BJ (cell line): ENCODE data around the gene TMEM236.

- CAGE, long polyA plus RNA, result no peak
- RRBS, result no CpG with 5 or more reads among the region's 5 CpGs
These were observed 50.9 kb downstream of the MINDY3 start for GRCh38 chr10:15809396-15809726.

- CAGE, long polyA plus RNA, result no peak
- RRBS, result no CpG with 5 or more reads among the region's 2 CpGs
These were observed 69.8 kb downstream of the RSU1 start for GRCh38 chr10:16747387-16747932.

- CAGE, long polyA plus RNA, result no peak
- RRBS, result no CpG with 5 or more reads among the region's 13 CpGs
These were observed 11.5 kb upstream of the RSU1 start for GRCh38 chr10:16828536-16829389.

DNA sequence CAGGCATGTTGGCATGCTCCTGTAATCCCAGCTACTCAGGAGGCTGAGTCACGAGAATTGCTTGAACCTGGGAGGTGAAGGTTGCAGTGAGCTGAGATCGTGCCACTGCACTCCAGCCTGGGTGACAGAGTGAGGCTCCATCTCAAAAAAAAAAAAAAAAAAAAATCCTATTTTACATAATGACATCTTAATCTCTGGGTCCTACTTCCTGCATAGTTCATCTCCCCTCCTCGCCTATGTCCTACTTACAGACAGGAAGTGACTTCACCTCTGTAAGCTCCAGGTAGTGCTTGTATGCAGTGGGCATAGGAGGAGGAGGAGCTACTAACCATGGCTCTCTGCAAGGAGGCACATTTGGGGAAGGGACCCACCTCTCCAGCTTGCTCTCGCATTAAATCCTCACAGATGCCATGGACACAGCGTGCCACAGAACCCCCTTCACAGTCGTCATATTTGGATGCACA, 14.5 kb downstream of the CUBN start:
- CAGE, long polyA plus RNA, result no peak
- RRBS, result no CpG with 5 or more reads among the region's 6 CpGs

DNA sequence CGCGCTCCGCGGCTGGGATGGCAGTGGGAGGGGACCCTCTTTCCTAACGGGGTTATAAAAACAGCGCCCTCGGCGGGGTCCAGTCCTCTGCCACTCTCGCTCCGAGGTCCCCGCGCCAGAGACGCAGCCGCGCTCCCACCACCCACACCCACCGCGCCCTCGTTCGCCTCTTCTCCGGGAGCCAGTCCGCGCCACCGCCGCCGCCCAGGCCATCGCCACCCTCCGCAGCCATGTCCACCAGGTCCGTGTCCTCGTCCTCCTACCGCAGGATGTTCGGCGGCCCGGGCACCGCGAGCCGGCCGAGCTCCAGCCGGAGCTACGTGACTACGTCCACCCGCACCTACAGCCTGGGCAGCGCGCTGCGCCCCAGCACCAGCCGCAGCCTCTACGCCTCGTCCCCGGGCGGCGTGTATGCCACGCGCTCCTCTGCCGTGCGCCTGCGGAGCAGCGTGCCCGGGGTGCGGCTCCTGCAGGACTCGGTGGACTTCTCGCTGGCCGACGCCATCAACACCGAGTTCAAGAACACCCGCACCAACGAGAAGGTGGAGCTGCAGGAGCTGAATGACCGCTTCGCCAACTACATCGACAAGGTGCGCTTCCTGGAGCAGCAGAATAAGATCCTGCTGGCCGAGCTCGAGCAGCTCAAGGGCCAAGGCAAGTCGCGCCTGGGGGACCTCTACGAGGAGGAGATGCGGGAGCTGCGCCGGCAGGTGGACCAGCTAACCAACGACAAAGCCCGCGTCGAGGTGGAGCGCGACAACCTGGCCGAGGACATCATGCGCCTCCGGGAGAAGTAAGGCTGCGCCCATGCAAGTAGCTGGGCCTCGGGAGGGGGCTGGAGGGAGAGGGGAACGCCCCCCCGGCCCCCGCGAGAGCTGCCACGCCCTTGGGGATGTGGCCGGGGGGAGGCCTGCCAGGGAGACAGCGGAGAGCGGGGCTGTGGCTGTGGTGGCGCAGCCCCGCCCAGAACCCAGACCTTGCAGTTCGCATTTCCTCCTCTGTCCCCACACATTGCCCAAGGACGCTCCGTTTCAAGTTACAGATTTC, 1.5 kb downstream of the VIM start:
- CAGE, long polyA plus RNA, result start-site peak on the plus strand centred at position 91 of the sequence, 5 bp wide, 441 and 386 reads in 2 replicates
- RRBS, result 1% methylated on average over 43 of the region's 101 CpGs

- CAGE, long polyA plus RNA, result no peak
- RRBS, result no CpG with 5 or more reads among the region's 20 CpGs
These were observed 105.6 kb downstream of the ST8SIA6 start for GRCh38 chr10:17348592-17349303.

DNA sequence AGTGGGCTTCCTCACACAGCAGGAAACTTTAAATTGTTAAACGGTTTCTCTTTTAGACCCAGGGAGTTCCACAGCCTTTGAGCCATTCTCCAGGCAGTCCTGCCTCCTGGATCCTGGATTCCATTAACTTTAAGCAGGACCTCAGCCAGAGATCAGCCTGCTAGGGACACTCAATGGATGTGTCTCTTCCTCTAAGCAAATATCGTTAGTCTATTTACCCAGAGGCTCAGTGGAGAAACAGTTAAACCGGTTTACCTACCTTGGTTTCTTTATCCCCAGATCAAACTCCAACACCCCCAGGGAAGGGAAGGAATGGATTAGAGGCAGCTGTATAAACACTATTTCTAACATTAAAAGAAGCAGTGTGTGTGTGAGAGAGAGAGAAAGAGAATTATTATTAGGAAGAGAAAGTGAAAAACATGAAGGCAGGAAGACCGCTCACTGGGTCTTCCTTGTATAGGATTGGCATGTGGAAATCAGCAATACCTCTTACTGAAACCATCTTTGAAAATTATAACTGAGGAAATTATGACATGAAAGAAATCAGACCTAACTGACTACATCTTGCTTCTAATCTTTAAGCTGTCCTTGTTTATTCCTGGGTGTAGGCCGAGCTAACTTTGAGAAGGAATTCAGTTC, 66.1 kb downstream of the ST8SIA6 start:
- CAGE, long polyA plus RNA, result no peak
- RRBS, result no CpG with 5 or more reads among the region's 5 CpGs

DNA sequence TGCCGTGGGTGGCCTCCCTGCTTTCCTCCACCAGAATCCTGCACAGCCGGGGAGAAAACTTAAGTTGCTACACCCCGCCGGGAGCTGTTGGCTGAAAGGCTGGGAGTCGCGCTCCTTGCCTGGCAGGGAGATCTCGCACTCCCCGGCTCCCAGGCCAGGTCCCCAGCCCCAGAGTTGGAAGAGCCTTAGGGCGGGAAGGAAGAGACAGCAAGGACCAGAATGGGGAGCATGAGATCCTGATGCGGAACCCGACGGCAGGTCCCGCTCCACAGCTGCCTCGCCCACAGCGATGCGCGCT, 826 bp downstream of the ST8SIA6 start:
- CAGE, long polyA plus RNA, result no peak
- RRBS, result 3% methylated on average over 7 of the region's 17 CpGs

DNA sequence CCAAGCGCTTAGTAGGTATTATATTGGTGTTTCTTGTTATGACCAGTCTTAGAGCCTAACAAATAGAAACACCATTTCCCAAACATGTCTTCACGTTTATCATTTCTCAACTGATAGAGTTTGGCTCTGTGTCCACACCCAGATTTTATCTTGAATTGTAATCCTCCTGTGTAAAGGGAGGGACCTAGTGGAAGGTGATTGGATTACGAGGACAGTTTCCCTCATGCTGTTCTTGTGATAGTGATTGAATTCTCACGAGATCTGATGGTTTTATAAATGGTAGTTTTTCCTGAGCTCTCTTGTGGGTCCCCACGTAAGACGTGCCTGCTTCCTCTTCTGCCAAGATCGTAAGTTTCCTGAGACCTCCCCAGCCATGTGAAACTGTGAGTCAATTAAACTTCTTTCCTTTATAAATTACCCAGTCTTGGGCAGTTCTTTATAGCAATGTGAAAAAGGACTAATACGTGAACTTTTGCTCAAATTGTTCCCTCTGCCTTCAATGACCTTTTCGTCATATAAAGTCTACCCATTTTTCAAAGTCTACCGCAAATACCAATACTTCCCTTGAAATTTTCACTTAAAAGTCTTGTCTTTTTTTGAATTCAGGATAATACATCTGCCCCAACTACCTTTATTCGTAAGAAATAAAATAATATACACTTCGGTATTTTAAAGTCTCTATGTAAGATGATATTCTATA, 19.3 kb upstream of the ST8SIA6 start:
- CAGE, long polyA plus RNA, result no peak
- RRBS, result no CpG with 5 or more reads among the region's 12 CpGs

- CAGE, long polyA plus RNA, result no peak
- RRBS, result no CpG with 5 or more reads among the region's 7 CpGs
These were observed 23.7 kb downstream of the STAM start for GRCh38 chr10:17667476-17668181.

DNA sequence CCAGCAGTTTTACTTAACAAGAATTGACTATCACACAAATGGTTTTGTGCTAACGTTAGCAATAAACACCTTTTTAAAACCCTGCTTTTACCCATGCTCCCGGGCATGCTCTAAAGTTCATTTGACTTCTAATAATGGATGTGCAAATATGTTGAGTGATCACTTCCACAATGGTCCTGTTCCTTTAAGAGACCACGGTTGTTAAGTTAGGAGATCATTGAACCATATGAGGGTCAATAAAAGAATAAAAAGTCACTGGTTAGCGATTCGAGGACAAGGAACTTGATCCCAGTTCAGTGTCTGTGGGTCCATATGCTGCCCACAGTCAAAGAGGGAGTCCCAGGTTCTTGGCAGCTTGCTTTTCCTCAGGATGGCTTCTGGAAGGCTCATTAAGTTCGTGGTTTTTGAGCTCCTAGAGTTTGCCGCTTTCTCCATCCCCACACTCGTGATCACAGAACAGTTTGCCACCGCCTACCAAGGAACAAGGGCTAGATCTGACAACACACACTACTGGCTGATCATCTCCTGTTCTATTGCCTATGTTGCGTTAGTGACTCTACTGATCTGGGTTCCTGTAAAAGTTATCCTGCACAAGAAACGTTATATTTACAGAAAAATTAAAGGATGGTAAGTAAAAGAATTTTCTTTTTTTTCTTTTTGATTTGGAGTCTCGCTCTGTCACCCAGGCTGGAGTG, at the start of gene TMEM236:
Gene TMEM236 (plus strand): TSS at position 276 of the 695 bp plus-strand sequence.
- CAGE, long polyA plus RNA, result no peak
- RRBS, result no CpG with 5 or more reads among the region's 12 CpGs

DNA sequence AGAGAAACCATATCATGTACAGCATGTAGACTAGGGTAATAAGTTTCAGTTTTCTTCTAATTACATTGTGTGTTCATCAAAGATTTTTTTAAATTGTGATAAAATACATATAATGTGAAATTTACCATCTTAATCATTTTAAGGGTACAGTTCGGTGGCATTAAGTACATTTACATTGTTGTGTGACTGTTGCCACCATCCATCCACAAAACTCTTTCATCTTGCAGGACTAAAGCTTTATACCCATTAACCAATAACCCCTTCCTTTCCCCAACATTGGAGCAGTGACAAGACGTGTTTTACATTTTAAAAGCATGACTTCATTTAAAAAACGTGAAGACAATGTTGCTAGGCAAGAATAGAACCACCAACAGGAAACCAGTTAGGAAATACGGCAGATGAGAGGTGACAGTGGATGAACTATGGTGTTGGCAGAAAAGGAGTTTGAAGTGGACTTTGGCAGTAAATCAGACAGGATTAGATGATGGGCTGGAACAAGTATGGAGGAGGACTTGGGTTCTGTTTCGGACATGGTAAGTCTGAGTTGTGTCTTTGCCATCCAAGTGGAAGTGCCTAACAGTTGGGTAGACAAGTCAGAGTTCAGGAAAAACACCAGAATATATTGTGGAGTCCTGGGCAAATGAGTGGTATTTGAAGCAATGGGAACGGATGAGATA, 16.9 kb downstream of the TMEM236 start:
- CAGE, long polyA plus RNA, result no peak
- RRBS, result no CpG with 5 or more reads among the region's 6 CpGs

DNA sequence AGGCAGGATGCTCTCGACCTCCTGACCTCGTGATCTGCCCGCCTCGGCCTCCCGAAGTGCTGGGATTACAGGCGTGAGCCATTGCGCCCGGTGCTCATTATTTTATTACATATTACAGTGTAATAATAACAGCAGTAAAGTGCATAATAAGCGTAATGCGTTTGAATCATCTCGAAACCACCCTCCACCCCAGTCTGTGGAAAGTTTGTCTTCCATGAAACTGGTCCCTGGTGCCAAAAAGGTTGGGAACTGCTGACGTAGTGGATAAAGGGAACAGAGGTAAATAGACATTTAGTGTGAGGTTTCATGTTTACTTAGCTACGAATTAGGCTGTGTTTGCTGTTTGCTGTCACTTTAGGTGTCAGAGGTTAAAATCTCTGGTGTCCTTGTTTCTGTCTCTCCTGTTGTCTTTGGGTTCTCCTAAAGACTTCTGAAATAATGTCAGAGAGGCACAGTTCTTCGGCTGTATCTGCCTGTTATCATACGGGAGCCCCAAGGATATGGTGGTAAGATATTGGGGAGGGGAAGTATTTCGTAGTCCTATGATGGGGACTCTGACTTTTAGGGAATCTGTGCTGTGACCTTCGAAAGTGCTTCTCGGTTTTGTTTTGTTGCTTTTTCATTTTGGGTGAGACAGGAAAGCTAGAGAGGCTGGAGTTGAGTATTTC, 60.2 kb upstream of the SLC39A12 start:
- CAGE, long polyA plus RNA, result no peak
- RRBS, result no CpG with 5 or more reads among the region's 18 CpGs

GRCh38 chr10:18162658-18163025, 22.4 kb downstream of the CACNB2 start:
- CAGE, long polyA plus RNA, result no peak
- RRBS, result no CpG with 5 or more reads among the region's 5 CpGs

DNA sequence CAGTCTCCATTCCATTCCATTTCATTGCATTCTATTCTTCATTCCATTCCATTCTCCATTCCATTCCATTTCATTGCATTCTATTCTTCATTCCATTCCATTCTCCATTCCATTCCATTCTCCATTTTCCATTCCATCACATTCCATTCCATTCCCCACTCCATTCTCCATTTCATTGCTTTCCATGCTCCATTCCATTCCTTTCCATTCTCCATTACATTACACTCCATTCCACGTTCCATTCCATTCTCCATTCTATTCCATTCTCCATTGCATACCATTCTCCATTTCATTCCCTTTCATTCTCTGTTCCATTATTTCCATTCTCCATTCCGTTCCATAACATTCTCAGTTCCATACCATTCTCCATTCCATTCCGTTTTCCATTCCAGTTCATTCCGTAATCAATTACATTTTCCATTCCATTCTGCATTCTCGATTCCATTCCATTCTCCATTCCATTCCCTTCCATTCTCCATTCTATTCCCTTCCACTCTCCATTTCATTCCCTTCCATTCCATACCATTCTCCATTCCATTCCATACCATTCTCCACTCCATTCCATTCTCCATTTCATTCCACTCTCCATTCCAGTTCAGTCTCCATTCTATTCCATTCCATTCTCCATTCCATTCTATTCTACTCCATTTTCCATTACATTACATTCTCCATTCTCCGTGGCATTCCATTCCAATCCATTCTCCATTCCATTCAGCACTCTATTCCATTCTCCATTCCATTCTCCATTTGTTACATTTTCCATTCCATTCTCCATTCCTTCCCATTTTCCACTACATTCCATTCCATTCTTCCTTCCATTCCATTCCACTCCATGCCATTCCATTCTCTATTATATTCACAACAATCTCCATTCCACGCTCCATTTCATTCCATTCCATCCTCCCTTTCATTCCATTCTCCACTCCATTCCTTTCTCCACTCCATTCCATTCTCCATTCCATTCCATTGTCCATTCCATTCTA, 86.2 kb downstream of the NSUN6 start:
- CAGE, long polyA plus RNA, result no peak
- RRBS, result no CpG with 5 or more reads among the region's 7 CpGs

DNA sequence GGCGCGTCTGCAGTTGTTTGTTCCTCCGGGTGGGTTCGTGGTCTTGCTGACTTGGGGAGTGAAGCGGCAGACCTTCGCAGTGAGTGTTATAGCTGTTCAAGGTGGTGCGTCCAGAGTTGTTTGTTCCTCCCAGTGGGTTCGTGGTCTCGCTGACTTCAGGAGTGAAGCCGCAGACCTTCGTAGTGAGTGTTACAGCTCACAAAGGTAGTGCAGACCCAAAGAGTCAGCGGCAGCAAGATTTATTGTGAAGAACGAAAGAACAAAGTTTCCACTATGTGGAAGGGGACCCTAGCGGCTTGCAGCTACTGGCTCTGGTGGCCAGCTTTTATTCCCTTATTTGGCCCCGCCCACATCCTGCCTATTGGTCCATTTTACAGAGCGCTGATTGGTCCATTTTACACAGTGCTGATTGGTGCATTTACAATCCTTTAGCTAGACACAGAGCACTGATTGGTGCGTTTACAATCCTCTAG, 64.9 kb downstream of the NSUN6 start:
- CAGE, long polyA plus RNA, result no peak
- RRBS, result no CpG with 5 or more reads among the region's 17 CpGs

DNA sequence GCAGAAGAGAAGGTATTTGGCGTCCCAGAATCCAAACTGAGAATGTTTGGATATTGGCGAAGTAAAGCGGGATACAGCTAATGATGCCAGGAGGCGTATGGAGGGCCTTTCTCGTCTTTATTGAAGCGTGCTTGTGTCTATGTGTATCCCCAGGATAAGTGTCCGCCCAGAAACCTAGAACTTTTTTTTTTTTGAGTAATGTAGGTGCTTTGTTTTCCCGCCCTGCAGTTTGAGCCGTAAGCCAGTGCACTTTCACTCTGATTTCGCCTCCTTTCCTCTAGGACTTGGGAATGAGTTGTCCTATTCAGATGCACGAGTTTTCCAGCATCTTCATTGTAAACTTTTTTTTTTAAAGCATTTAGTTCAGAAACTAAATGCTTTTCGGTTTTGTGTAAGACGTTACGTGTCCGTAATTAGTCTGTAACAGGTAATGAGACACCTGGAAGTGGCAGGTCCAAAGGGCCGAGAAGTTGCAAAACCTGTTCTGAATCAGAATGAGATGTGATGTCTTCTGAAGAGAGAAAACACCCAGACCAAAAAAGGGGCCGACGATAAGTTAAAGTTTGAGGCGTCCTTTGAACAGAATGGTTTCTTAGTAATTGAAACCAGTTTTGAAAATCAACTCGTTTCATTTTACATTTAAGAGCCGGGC, 776 bp downstream of the ARL5B start:
- CAGE, long polyA plus RNA, result no peak
- RRBS, result no CpG with 5 or more reads among the region's 21 CpGs

GRCh38 chr10:19825608-19826058, 9.4 kb downstream of the PLXDC2 start:
- CAGE, long polyA plus RNA, result no peak
- RRBS, result no CpG with 5 or more reads among the region's 2 CpGs

DNA sequence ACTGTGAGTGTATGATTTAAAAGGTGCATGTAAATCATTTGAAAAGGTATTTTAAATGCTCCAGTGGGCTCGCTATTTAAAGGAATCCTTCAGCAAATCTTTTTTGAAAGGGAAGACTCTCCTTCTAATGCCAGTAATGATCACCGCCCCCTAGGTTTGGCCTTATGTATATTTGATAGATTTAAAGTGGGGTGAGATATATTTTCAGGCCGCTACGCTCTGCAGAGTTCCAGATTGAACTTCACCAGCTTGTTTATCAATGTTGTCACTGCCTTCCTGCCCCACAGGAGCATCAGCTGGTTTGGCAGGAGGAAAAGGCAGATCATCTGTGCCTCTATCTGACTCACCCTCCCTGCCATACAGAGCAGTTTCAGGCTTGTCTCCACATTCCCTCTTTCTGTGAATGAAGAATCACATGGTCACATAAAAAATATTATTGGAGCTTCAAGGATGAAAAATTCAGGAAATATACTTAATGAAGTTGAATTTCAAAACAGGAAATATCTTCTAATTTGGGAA, 115.3 kb downstream of the PLXDC2 start:
- CAGE, long polyA plus RNA, result no peak
- RRBS, result no CpG with 5 or more reads among the region's 4 CpGs

- CAGE, long polyA plus RNA, result no peak
- RRBS, result no CpG with 5 or more reads among the region's 4 CpGs
These were observed 124.9 kb downstream of the PLXDC2 start for GRCh38 chr10:19941070-19941669.